ENCODE data around the genes NDUFS2 and PCP4L1.

- PRO-cap: no peak
Observed at GRCh38 chr1:160710459-160711191, 997 bp downstream of the CD48 start.

DNA sequence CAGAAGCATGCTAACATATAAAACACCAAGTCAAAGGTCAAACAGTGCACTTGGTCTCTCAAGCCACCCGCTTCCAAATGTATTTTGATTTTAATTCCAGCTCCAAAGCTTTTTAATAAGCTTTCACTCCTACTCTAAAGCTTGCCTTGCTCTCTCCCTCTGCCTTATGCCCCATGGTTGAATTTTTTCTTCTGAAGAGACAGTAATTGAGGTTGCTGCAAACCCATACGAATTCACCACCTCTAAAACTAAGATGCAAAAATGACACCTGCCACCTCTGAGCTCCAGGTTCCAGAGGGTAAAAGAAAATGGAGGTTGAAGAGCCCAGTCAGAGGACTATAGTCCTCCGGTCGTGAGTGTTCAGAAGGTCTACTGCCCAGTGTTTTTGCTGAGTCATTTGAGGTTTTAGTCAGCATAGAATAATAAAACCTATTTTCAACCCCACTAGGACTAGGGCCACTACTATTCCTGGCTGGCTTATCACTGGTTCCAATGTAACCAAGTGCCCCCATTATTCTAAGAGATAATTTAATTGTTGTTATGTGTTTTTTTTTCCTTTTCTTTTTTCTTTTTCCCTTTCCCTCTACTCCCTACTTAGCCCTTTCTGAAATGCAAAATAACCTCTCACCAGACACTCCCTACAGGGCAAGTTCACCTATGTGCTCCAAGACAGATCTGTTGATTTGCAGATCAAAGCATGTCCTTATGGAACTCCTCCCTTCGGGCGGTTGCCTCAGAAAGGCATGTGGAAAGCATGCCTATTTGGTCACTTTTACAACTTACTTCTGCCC lies 12.9 kb upstream of the SLAMF7 start:
- PRO-cap: no peak

GRCh38 chr1:160781933-160782649 lies 13.9 kb upstream of the LY9 start:
- PRO-cap: no peak

- PRO-cap: no peak
Observed at GRCh38 chr1:160801067-160801414, 5.1 kb downstream of the LY9 start.

GRCh38 chr1:160838632-160839285 lies 23.9 kb downstream of the CD244 start:
- PRO-cap: no peak

DNA sequence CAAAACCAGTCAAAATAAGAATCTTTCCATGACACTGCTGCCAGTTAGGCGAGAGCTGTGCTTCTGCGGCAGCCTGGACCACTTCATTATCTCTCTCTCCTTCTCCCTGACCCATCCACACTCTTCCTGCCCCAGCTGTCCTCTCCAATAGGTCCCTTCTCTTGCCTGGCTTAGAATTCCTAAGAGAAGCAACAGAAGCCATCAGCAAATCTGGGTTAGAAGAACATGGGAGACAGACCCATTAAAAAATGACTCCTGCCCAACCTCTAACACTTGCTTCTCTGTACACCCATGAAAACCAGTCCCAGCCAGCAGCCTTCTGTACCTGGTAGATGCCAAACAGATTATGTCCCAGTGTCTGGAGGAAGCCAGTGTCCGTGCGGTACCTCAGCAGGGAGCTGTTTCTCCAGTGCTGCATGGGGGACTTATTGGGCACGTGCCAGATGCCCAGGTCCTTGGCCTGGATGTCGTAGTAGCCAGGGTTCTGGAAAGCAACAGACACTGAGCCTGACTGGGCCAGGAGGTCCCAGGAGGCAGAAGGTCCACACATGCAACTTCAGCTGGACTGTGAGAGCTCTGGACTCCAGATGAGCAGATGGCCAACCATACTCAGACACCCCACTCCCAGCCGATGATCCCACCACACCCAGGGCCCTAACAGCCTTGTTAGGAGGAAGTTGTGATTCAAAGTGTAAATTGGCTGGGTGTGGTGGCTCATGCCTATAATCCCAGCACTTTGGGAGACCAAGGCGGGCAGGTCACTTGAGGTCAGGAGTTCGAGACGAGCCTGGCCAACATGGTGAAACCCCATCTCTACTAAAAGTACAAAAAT lies 3.9 kb downstream of the ITLN1 start:
- PRO-cap: no peak

DNA sequence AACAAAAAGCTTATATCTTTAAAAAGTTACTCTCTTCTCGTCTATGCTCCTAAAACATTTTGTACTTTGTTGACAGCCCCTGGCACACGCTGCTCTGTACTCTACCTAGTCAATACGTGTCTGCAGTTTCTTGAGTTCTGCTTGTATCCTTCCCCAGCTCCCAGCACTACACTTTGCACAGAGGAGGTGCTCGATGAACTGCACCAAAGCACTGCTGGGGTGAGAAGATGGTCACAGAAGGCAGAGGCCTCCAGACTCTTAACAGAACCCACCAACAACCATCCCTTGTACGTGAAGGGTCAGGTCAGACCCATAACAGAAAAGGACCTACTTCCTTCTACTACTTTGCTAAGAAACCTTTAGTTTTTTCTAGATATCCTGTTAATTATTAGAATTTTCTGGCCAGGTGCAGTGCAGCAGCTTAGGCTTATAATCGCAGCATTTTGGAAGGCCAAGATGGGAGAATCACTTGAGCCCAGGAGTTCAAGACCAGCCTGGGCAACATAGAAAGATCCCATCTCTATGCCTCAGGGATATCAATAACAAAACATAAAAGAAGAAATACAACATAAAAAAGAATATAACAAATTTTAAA lies 8.9 kb downstream of the F11R start:
- PRO-cap: no peak

DNA sequence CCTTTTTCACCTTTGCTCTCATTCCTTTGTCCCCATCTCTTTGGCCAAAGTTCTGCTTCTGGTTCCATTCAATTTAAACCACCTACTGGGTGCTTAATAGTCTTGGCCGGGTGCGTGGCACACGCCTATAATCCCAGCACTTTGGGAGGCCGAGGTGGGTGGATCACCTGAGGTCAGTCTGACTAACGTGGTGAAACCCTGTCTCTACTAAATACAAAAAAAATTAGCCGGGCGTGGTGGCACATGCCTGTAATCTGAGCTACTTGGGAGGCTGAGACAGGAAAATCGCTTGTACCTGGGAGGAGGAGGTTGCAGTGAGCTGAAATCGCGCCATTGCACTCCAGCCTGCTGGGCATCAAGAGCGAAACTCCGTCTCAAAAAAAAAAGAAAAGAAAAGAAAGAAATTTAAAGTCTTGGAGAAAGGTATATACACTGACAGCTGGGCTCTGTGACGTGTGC lies 1.5 kb upstream of the F11R start:
- PRO-cap: unidirectional peak, minus-strand start at position 184 of the sequence

DNA sequence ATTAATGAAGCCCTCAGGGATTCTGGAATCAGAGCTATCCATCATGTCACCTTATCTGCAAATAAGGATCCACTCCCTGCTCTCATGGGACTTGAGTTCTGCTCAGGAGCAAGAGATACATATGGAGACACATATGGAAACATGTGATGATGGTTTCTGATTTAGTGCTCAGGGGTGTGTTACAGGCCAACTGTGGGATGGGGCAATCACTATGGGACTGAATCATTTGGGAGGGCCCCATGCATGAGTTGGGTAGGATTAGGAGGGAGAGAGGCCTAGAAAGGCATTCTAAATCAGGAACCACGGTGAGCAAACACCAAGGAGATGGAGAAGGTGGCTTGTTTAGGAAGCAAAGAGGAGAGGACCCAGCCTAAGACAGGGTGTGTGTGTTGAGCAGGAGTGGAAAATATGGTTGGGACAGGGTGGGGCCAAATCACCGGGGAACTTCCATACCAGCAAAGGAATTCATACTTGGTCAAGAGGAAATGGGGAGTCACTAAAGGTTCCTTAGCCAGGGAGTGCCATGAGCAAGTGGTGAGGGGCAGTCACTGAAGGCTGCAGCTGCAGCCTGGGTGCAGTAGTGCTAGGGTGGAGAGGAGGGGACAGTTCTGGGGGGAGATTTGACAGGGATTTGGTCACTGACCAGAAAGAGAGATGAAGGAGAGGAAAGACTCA lies 8.5 kb downstream of the NECTIN4 start:
- PRO-cap: no peak

- PRO-cap: no peak
Observed at GRCh38 chr1:161084476-161085106, 4.8 kb downstream of the NECTIN4 start.

GRCh38 chr1:161086030-161086923 lies 3.1 kb downstream of the NECTIN4 start:
- PRO-cap: unidirectional peak, plus-strand start at chr1:161086692

- PRO-cap: no peak
Observed at GRCh38 chr1:161131386-161132280, 834 bp downstream of the DEDD start.

DNA sequence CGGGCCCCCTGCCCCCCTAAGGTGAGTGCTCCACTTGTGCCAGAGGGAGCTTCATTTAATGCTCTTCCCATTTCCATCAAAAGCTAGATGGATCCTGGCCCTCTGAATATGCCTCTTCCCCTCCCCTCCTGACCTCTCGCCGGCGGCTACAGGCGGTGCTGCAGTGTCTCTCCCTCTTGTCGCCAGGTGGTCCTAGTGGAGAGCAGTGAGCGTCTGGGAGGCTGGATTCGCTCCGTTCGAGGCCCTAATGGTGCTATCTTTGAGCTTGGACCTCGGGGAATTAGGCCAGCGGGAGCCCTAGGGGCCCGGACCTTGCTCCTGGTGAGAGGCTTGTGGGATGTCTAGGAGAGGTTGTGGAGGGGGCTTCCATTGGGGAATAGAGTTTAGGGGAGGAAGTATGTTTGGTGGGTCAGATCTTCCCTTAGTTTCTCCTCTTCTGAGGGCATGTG lies 712 bp downstream of the PPOX start:
- PRO-cap: no peak

GRCh38 chr1:161175633-161176148 lies 1.6 kb downstream of the B4GALT3 start:
- PRO-cap: no peak

GRCh38 chr1:161202282-161202557 lies at the start of gene NDUFS2:
NDUFS2 (plus strand) TSS chr1:161202367.
- PRO-cap: bidirectional peak, plus-strand start at chr1:161202383, minus-strand start at chr1:161202221

DNA sequence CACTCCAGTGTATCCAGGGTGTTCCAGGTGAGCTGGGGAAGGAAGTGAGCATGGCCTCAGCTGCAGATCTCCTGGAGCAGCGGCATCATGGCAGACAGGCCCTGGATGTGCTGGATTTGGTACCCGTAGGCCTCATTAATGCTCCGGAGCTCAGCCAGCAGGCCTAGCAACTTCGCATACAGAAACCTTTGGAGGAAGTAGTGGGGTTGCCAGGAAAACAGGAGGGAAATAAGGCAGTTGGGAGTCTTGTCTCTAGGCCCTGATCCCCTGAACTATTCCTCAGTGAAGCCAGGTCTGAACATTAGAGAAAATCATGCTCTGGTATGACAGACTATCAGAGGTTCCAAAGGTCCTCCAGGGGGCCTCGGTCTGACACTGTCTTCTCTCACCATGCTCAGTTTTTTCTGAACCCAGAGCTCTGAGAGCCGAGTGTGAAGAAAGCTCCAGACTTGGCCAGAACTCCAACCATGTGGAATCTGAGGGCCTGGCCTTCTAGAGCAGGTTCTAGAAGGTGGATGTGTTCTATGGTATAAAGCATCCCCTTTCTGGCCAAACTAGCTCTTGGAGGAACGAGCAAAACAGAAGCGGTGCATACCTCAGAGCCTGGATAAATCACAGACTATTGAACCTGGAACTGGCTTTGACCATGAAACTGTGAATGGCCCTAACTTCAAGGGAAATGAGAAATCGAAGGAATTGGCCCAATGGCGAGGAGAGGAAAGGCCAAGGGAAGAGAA lies 4.0 kb downstream of the TOMM40L start:
- PRO-cap: no peak

GRCh38 chr1:161258284-161259108 lies at the start of gene PCP4L1:
PCP4L1 (plus strand) TSS chr1:161258745.
- PRO-cap: unidirectional peak, plus-strand start at chr1:161258745

DNA sequence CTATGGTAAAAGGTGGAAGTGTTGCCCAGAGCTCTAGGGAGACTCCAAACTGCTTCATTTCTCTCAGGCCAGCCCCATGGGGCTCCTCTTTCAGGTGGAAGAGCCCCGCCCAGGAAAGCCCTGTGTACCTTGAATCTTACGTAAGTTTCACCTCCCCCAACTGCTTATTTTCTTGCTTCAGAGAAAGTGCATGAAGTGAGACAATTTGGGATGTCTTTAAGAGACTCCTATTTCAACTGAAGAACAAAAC lies 2.4 kb downstream of the PCP4L1 start:
- PRO-cap: no peak

DNA sequence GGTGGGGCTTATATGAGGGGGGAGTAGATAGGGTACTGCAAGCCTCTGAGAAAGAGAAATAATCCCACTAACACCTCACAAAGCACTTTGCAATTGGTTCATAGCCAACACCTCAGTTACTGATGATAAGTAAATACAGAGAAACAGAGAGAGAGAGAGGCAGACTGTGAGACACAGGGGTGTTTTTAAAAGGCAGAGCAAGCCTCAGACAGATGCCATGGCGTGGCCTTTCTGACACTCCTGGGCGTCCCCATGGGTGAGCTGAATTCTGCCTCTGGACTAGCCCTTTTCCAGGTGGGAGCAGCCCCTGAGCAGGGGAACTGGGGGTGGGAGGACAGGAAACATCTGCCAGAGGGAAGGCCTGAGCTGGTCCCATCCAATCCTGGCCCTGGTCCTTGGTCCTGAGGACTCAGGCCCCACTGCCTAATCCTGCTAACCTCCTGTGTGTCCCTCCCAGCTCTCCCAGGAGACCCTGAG lies 6.1 kb downstream of the FCGR2A start:
- PRO-cap: no peak

- PRO-cap: no peak
Observed at GRCh38 chr1:161621192-161622025, 9.6 kb downstream of the FCGR3B start.